Esophagus squamous epithelium (tissue), 4 donors: ENCODE data around the genes MAP3K5 and IL22RA2.

DNA sequence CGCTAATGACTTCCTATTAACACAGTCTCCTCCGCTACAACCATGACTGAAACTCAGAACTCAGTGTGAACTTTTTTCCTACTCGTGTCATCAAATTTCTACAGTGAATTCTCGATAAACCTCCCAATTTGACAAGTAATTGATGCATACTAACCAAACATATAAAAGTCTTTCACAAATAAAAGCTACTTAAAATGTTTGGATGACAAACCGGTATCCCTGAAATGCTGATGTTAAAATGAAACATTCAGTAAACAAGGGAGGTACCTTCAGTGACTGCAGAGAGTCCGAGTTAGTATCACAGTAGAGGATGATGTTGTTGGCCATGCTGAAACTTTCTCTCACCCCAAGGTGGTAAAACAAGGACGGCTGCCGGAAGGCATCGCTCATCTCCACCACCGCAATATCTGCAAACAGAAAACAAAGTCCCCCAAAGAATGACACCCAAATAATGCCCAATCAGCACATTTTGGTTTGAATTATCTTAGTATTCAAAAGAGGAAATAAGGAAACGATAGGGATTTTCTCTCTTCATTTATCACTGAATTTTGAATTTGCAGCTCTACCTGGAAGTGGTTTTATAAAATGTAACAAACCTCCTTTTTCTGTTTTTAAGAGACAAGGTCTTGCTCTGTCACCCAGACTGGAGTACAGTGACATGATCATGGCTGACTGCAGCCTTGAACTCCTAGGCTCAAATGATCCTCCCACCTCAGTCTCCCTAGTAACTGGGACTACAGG lies 71.9 kb downstream of the MAP3K5 start:
- PRO-cap = no peak
- RAMPAGE, long total RNA, 4 experiments = no peak in any of the 4 experiments

DNA sequence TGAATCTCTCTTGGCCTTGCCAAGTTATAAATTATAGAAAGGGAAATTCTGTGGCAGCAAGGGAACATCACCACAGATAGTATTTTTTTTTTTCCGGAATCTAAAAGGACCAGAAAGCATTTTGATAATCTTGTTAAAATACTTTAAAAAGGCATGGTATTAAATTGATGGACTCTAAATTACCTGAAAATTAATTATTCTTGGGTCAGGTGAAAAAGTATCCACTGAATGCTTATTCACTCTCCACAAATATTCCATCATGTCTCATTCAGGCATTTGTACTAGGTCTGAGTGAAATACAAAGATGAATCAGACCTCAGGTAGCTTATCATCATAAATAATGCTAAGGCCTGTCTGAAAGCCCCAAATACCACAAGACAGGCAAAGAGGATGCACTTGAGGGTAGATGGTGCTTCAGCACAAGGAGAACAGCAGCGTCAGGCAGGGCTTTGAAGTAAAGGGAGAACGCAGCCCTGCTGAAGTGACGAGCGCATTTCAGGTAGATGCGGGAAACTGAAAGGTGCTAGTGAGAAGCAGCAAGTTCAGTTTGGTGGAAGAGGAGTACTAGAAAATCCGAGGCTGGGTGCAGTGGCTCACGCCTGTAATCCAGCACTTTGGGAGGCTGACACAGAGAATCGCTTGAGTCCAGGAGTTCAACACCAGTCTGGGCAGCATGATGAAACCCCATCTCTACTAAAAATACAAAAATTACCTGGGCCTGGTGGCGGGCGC lies 38.7 kb downstream of the MAP3K5 start:
- PRO-cap = unidirectional peak, plus-strand start at position 375 of the sequence
- RAMPAGE, long total RNA, 4 experiments = no peak in any of the 4 experiments

- PRO-cap = unidirectional peak, plus-strand start at chr6:136790118
- RAMPAGE, long total RNA, 4 experiments = no peak in any of the 4 experiments
Observed at GRCh38 chr6:136790062-136790261, 2.3 kb downstream of the MAP3K5 start.

DNA sequence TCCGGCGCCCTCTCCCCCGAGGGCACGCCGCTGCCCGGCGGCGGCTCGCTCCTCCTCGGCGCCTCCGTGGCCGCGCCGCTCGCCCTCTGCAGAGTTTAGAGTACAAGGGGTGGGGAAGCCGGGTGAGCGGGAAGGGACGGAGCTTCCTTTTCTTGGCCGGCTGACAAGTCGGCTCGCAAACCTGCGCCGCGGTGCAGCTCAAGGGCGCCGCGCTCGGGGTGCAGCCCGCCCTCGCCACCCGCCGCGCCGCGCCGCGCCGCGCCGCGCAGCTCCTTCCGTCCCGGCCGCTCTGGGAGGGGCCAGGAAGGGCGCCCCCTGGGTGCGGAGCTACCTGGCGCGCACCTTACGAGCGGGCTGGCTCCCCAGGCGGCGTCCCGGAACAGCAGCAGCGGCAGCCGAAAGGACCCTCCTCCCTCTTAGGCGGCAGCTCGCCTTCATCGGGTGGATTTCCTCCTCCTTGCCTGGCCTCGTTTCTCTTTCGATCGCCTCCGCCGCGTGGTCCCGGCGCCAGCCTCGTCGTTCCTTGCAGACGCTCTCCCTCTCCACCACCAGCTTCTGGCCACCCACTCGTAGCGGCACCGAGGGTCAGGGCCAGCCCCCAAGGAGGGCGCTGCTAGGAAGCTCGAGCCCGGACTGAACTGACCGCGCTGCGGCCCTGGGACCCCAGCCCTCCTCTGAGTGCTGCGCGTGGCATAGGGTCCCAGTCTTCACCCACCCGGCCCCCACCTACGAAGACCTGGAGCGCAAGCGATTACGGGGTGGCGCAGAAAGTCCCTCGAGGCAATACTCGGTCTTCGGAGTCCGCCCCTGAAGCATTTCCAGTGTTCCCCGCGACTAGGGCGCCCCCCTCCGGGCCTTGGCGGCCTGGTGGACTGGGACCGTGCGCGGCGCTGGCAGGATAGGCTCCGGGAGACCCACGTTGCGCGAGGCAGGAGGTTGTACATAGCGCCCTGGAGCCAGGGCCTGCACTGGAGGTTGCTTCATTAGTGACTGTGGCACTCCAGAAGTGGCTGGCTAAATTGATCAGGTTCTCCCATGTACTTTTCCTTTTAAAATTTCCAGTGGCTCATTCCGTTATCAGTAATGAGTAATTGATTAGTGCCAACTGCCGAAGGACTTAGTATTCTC lies at the start of gene MAP3K5:
MAP3K5 (minus strand) TSS at position 175 of the 1,128 bp plus-strand sequence.
- PRO-cap = bidirectional peak, plus-strand start at position 346 of the sequence, minus-strand start at position 97 of the sequence; bidirectional peak, plus-strand start at position 983 of the sequence, minus-strand start at position 635 of the sequence
- RAMPAGE, long total RNA, 4 experiments = start-site peak on the minus strand in 1 of 4 experiments, centred at position 777 of the sequence, 13 reads per replicate

- PRO-cap = no peak
- RAMPAGE, long total RNA, 4 experiments = no peak in any of the 4 experiments
Observed at GRCh38 chr6:136820424-136821050, 1.9 kb upstream of the PEX7 start.

- PRO-cap = no peak
- RAMPAGE, long total RNA, 4 experiments = no peak in any of the 4 experiments
Observed at GRCh38 chr6:136964248-136964850, 42.2 kb downstream of the SLC35D3 start.

- PRO-cap = no peak
- RAMPAGE, long total RNA, 4 experiments = no peak in any of the 4 experiments
Observed at GRCh38 chr6:137001300-137002414, 43.1 kb downstream of the IL20RA start.

DNA sequence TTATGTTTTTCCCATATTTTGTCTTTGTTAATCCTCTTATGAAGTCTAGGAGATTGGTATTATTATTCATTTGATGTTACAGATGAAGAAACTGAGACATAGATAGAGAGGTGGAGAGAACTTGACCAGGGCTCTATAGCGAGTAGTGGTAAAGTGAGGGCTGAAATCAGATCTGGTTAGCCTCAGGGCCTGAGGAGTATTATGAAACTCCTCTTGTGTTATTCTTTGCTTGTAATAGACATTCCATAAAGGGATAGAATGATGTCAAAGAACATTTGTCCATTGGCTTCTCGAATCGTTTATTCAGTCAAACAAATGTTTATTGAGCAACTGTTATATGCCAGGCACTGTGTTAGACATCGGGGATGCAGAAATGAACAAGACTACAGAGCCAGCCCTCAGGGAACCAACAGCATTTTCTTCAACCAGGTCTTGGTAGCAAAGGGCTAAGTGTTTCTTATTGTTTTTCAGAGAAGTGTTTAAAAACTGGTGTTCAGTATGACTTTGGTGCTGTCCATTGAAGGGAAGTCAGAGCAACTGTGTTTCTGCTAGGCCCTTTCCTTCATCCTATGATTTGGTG lies at the start of gene IL22RA2:
IL22RA2 (minus strand) TSS at position 154 of the 580 bp plus-strand sequence.
- PRO-cap = no peak
- RAMPAGE, long total RNA, 4 experiments = no peak in any of the 4 experiments

GRCh38 chr6:137216651-137217747 lies 2.2 kb downstream of the IFNGR1 start:
- PRO-cap = bidirectional peak, plus-strand start at chr6:137217514, minus-strand start at chr6:137217424
- RAMPAGE, long total RNA, 4 experiments = no peak in any of the 4 experiments

- PRO-cap = no peak
- RAMPAGE, long total RNA, 4 experiments = no peak in any of the 4 experiments
Observed at GRCh38 chr6:137233722-137234061, 14.5 kb upstream of the IFNGR1 start.

DNA sequence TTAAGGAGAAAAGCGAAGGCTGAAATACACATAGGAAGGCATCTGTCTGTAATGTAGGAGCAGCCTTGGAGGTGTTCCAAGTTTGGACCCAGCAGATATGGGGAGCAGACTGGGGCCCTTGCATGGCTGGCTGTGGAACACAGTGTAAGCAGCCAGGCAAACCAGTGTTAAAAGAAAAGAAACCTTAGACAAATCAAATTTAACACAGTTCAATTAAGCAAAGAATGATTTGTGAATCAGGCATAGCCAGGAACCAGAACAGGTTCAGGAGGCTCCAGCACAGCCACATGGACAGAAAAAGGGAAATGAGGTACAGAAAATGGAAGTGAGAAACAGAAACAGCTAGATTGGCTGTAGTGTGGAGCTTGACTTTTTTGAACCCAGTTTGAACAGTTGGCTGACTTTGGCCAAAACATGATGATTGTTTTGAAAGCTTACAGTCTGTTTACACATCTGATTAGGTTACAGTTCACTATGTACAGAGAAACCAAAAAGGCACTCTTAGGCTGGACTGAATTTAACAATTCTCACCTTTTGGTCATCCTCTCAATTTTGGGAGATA lies 123.5 kb downstream of the OLIG3 start:
- PRO-cap = no peak
- RAMPAGE, long total RNA, 4 experiments = no peak in any of the 4 experiments

DNA sequence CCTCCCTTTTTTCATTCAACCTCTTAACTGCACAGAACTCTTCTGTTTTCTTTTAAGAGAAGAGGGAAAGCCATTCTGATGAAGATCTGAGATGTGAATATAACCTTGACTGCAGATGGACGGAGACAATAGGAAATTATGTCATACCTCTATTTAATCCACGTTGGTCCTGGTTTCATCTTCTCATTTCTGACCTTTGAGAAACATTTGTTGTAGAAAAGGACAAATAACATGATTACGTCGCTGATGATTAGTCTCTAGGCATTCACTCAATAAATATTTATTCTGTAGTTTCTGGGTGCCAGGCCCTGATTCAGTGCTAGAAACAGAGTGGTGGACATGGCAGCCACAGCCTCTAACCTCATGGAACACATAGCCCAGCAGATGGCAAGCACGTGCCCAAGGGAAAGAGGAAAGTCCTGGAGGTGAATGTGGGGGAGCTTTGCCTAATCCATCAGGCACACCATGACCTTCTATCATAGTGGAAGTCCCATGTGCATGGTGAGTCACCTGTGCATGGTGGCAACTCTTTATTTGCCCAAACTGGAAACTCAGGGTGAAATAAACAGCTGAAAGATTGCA lies 143.2 kb upstream of the TNFAIP3 start:
- PRO-cap = no peak
- RAMPAGE, long total RNA, 4 experiments = no peak in any of the 4 experiments

DNA sequence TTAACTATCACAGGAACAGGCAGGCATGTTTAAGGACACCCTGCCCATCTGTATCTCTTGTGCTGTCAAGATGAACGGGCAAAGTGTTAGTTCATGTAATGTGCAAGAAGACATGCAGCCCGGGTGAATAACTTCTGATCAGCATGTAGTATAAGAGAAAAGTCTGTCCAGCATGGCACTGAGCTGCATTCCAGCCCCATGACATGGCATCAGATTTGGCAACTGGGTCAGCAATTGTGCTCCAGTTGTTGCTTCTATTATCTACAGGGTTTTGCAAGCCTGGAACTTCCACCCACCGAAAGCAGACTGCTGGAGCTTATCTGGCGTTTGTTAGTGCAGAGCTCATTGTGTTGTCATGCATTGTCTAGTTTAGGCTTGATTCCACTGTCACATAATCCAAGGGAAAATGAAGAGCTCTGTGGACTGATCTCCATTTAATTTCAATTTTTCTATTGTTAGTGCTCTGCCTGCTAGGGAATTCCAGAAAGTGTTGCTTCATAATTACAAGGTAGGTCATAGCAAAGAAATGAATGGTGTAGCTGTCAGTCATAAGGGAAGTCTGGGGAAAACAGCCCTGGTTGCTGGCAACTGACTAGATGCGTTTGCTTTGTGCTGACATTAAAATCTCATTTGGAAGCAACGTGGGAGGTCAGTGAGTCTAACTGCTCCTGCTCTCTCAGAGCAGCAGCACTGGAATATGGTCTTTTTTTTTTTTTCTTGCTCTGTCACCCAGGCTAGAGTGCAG lies 138.2 kb upstream of the TNFAIP3 start:
- PRO-cap = no peak
- RAMPAGE, long total RNA, 4 experiments = no peak in any of the 4 experiments

- PRO-cap = unidirectional peak, plus-strand start at chr6:137777024
- RAMPAGE, long total RNA, 4 experiments = no peak in any of the 4 experiments
Observed at GRCh38 chr6:137776964-137777163, 90.2 kb upstream of the TNFAIP3 start.

- PRO-cap = bidirectional peak, plus-strand start at chr6:137828113, minus-strand start at chr6:137828007
- RAMPAGE, long total RNA, 4 experiments = no peak in any of the 4 experiments
Observed at GRCh38 chr6:137827835-137828521, 39.1 kb upstream of the TNFAIP3 start.

DNA sequence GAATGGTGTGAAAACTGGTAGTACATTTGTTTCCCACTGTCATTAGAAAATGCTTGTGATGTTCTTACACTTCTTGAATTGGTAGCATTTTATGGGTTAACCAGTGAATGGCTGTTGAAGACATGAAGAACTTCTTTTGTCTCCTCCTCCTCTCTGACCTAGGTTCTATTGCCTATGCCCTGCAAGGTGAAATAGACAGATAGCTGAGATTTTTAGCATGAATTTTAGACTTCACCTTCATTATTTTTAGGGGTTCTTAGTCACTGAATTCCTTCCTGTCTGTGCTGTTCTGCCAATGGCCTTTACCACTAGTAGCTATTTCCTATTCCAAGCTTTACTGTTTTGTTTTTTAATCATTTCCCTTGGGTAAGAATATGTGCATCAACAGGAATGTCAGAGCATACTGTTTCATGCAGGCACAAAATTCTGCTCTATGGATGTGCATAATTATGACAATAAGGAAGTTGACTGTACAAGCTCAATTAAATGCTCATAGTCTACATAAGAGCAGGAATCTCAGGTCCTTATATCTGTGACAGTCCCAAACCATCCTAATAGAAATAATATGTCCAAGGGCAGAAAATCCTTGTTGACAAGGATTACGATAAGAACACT lies 4.9 kb downstream of the TNFAIP3 start:
- PRO-cap = bidirectional peak, plus-strand start at position 407 of the sequence, minus-strand start at position 405 of the sequence
- RAMPAGE, long total RNA, 4 experiments = no peak in any of the 4 experiments

- PRO-cap = no peak
- RAMPAGE, long total RNA, 4 experiments = no peak in any of the 4 experiments
Observed at GRCh38 chr6:137879014-137879386, 11.9 kb downstream of the TNFAIP3 start.

DNA sequence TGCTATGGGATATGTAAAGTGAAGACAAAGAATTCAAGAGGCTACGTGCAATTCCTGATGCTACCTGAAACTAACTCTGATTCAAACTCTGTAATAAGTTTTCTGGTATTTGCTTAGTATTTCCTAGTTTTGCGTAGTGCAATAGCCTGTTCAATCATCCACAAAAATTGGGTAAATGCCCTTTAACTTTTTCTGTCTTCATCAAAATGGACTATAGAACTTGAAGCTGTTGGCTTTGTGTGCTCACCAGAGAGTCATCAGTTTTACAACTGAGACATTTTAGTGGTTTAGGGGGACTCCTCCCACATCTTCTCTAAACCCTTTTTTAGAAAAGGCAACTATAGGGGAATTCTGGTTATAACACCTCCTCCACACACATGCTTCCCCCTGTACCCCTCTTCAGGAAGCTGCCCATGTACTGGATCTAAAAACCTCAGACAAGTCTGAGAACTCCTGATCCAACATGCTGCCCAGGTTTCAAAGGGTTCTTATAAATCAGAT lies 73.1 kb downstream of the TNFAIP3 start:
- PRO-cap = no peak
- RAMPAGE, long total RNA, 4 experiments = no peak in any of the 4 experiments

DNA sequence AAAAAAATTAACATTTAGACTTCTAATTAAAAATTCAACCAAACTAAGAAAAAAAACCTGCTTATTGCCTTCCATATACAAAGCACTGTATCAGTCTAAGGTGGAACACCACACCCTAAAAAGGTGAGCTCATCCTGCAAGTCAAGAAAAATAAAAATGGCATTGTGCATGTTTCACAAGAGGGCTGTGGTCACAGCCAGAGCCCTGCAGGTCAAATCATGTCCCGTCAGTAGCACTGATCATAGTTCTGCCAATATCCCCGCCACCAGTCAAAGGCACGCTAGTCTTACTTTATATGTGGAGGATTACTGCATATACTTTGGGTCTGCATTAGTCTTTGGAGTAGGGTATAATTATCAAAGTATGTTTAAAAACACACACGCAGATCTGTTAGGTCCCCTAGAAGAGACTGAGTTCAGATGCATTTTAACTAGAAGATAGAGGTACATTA lies 1.8 kb downstream of the PERP start:
- PRO-cap = bidirectional peak, plus-strand start at position 242 of the sequence, minus-strand start at position 89 of the sequence
- RAMPAGE, long total RNA, 4 experiments = start-site peak on the plus strand in 1 of 4 experiments, centred at position 308 of the sequence, 8 reads per replicate

DNA sequence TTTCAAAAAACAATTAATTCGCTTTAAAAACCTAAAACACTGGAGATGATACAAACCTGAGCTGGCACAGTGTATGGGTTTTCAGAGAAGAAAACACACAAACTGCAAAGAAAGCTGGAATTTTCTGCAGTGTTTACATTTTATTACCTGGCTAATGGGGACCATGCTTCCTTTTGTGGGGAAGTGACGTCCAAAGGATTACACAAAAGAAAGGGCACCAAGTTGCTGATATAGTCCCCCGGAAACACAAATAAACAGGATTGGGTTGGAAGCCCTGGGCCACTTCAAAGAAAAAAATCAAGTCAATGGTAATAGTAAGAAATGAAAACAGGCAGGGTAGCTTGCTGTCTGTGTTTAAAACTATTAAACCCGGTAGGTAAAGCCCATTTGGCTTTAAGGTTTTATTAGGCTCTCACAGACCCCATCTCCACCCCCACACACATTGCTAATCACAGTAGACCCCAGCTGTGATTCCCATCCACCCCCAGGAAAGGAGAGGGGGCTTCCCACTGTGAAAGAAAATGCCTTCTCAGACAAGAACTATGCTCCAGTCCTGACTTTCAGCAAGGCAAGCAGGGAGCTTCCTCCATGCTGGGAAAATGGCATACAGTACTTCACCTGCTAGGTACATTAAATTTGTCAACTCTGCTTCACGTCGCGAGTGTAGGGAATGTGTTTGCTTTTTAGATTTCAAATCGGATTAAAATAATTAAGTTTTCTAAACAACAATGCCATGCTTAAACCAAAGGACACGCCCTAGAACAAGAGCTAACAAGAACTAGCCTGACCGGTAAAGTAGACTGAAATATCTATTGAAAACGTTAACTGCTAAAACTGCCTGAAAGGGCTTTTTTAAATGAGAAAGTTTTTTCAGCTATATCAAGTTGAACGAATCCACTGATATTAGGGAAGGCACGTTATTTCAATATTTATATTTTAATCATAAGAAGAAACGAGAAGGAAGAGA lies 1.1 kb downstream of the PERP start:
- PRO-cap = bidirectional peak, plus-strand start at position 257 of the sequence, minus-strand start at position 177 of the sequence; unidirectional peak, plus-strand start at position 257 of the sequence; bidirectional peak, plus-strand start at position 545 of the sequence, minus-strand start at position 340 of the sequence
- RAMPAGE, long total RNA, 4 experiments = start-site peak on the plus strand in 1 of 4 experiments, centred at position 549 of the sequence, 9 reads per replicate